Measurements from ENCODE around the genes TTYH3 and GNA12.

DNA sequence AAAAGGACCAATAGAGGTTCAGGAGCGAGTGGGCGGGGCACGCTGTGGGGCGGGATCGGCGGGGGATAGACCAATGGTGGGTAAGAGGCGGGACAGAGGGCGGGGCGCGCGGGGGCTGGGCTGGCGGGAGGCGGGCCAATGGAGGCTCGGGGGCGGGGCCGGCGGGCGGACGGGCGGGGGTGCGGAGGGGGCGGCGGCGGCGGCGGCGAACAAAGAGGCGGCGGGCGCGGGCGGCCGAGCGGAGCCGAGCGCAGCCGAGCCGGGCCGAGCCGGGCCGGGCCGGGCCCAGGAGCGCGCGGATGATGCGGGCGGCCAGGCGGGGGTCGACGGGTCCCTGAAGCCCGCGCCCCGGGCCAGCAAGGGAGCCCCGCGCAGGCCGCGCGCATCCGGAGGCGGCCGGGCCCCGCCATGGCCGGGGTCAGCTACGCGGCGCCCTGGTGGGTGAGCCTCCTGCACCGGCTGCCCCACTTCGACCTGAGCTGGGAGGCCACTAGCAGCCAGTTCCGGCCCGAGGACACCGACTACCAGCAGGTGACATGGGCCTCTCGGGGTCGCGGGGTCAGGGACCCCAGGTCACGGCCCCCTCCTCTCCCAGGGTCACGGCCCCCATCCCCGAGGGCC lies at the start of gene TTYH3:
TTYH3 (plus strand) TSS at position 239 of the 621 bp plus-strand sequence.
- PRO-cap: unidirectional peak, plus-strand start at position 212 of the sequence

GRCh38 chr7:2632519-2633720 lies 1.1 kb downstream of the TTYH3 start:
- PRO-cap: no peak

DNA sequence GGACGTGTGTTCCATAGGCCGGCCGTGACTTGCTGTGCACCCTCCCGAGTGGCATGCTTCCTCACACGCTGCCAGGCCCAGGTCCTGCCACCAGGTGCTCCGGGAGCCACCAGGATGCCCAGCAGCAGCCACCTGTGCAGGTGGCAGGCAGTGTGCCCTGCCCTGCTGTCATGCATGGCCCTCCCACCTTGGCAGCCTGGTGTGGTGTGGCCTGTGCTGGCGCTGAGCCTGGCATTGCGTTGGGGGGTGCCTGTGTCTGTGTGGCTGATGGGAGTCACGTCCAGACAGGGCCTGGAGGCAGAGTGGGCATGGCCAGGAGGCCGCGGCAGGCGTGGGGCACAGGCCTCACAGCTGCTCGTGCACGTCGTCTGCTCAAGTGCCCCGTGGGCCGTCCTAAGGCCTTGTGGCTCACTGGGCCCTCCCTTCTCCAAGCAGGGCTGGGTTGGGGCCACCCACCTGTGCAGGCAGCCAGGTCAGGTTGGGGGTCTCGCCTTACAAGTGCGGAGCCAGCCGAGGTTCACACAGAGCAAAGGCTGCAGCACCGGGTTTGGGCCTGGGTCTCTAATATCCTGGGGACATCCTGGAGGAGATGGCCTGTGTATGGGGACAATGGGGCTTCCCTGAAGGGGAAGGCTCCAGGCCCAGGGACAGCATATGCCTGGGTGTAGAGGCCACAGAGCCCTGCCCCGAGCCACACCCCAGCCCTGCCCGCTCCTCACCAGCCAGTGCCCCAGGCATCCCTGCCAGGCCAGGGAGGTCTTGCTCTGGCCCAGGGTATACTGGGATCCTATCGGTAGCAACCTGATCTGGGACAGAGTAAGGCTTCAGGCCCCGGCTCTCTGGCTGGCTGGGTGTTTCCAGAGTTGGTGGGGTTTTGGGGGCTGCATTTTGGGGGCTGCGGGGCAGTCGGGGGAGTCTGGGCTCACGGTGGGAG lies 8.9 kb downstream of the TTYH3 start:
- PRO-cap: no peak

- PRO-cap: no peak
These were observed 17.1 kb upstream of the AMZ1 start for GRCh38 chr7:2670757-2671381.

- PRO-cap: no peak
These were observed 46.1 kb downstream of the AMZ1 start for GRCh38 chr7:2733983-2734540.

GRCh38 chr7:2762205-2762946 lies 74.4 kb downstream of the AMZ1 start:
- PRO-cap: no peak

DNA sequence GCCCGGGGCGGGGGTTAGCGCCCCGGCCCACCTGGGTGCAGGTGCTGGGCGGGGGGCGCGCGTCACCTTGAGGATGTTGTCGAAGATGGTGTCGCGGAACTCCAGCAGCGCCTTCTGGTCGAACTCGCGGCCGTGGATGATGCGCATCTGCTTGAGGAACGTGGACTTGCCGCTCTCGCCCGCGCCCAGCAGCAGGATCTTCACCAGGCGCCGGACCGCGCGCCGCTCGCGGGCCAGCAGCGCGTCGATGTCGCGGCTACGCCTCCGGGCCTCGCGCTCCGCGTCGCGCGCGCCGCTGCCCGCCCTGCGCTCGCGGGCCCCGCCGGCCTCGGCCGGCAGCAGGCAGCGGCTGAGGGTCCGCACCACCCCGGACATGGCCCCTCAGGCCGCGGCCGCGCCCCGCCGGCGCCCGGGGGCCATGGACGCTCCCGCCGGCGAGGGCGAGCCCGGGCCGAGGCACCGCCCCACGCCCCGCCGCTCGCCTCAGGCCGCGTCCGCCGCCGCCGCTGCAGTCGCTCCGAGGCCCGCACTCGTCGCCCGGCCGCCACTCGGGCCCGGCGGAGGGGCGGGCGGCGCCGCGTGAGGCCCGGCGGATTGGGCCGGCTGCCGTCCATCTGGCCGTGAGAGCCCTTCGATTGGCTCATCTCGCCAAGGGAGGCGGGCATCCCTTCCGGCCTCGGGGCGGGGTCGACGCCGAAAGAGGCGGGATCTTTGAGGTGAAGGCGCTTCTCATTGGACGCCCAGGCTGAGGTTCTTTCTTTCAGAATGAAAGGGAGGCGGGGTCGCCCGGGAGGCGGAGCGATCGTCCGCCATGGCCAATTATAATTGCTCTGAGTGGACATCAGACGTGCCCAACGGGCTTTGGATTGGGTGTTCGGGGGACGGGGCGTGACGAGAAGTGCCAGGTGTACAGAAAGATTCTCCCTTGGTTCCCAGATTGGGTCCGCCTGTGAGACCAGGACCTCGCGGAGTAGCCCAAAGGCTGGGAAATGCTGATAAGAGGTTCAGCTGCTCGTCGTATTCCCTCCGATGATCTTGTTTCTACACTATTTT lies at the start of gene GNA12:
GNA12 (minus strand) TSS at position 522 of the 1,053 bp plus-strand sequence.
- PRO-cap: unidirectional peak, minus-strand start at position 506 of the sequence

- PRO-cap: no peak
These were observed 36.7 kb upstream of the GNA12 start for GRCh38 chr7:2880775-2881214.

DNA sequence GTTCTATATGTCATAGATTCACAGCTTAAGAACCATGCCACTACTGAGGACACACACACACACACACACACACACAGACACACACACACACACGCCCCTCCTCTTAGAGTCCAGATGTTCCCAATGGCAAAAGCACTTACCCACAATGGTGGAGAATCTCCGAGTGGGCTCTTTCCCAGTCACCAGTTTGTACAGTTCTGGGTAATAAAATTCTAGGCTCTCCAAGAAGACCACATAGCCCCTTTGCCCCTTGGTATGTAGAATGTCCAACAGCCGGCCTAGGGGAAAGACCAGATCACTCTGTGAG lies 98.0 kb downstream of the CARD11 start:
- PRO-cap: no peak

DNA sequence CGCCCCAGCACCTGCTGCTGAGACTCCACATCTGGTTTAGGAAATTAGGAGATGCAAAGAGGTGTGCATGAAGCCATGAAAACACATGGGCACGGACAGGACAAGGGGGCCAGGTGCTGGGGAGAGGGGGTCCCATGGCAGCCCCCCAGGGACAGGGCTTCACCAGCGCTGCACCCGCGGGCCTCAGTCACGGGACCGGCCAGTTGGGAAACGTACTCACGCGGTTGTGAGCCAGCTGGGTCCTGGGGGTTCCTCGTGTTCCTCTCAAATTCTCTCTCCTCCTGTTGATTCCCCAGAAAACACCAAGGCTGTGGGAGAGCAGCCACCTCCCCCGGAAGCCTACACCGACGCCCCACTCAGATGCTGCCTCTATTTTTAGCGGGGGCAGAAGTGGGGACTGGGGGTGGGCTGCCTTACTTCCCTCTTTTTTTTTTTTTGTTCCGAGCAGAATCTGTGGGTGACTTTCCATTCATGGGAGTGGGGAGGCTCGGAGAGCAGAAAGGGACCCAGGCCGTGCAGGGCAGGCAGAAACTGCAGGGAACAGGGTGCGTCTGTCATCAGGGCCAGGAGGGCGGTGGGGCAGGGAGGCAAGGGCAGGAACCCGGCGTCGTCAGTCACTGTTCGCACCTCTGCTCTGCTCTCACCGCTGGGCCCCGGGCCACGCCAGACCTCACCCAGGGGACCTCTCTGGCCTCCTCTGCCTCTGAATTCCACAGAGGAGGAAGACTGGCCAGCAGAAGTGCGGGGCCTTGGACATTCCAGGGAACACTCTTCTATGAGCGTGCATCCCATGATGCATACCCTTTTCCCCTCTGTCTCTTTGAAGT lies 63.2 kb downstream of the CARD11 start:
- PRO-cap: no peak

DNA sequence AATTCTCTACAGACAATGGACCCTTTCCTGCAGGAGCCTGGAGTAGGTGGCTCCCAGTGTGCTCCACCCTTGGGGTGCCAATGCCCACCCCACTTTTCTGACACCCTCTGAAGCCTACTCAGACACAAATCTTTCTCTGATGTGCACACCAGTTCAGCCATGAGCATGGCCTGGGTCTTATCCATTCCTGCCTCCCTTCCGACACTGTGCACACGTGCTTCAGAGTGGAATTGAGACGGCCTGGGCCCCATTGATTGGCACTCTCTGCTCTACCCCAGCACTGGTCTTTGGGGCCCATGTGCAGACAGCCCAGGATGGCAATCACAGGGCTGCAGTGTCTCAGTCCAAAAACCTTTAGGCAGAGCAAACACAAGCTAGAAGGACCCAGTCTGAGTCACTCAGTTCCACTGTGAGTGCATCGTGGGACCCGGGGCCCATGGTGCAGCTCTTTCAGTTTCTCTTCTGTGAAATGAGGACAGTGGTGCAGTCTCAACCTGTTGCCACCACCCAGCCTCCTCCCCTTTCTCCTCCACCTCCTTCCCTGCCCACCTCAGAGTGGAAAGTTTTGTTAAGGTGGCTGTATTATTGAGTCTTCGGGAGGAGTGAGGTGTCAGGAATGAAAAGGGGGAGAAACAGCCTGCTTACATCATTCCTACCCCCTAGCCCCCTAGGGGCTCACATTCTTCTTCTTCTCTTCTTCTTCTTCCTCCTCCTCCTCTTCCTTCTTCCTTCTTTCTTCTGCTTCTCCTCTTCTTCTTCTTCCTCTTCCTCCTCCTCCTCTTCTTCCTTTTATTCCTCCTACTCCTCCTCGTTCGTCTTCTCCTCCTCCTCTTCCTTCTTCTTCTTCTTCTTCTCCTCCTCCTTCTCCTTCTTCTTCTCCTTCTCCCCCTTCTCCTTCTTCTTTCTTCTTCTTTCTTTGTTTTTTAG lies 19.4 kb upstream of the CARD11 start:
- PRO-cap: no peak

DNA sequence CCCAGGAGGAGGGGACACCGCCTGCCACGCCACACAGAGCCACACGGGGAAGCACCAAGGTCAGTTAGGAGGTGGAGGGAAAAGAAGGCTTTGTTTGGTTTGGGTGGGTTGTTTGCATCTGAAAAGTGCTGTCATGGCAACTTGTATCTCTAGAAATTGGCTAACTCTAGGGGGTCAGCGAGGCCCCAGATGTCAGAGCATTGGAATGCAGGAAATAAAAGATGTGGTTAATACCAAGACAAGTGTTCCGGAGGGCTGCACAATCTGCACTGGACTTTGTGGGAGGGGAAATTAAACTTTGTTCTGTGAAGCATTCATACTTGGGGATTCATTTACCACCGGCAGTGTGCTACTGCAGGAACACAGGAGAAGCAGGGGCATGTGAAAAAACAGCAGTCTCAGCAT lies 106.3 kb upstream of the SDK1 start:
- PRO-cap: no peak

DNA sequence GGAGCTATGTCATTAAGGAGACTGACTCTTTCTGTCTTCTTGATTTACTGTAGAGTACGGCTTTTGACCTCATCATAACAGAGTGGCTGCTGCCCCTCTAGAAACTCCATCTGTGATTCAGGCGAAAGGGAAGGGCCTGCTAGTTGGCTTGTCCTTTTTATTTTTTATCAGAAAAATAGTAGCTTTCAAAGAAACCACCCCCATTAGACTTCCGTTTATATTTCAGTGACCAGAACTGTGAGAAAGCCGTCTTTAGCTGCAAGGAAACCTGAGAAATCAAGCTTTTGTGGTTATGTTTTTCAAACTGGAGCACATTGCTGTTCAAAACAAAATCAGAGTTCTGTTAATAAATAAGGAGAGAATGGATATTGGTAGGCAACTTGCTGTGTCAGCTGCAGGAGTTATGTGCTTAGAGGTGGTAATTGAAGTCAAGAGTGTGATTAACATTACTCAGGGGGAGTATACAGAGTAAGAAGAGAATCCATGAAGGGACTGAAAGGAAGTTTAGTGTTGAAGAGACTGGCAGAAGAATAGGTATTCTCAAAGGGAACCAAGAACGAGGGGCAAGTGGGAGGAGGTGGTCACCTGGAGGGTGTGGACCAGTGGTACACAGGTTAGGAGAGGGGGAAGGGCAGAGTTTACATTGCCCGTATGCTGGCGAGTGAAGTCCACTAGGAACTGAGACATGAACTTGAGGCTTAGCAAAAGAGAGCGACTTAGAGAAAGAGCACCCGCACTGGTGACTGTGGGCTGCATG lies 79.8 kb downstream of the SDK1 start:
- PRO-cap: no peak

- PRO-cap: no peak
These were observed 670.9 kb upstream of the FOXK1 start for GRCh38 chr7:4011071-4011787.

DNA sequence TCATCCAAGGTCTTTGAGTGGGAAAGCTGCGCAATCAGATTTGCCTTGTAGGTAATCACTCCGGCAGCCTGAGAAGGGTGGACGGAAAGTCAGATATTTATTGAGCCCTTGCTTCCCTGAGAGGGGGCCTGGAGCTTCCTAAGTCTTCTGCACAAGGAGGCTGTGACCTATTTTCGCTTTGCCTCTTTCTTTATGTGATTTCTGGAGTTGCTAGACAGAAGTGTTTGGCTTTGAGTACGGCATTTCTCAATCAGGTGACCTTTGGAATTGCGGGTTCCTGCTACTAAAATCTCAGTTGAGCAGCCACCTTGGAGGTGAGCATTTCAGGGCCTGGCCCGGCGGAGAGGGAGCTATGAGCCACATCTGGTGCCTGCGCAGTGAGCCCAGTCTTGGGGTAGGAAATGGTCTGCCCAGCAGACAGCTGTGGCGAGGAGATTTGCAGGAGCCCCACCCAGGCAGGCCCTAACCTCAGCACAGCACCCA lies 548.0 kb upstream of the FOXK1 start:
- PRO-cap: no peak

GRCh38 chr7:4238755-4239074 lies 443.4 kb upstream of the FOXK1 start:
- PRO-cap: no peak

GRCh38 chr7:4434052-4434727 lies 247.9 kb upstream of the FOXK1 start:
- PRO-cap: no peak

GRCh38 chr7:4631623-4632271 lies 50.3 kb upstream of the FOXK1 start:
- PRO-cap: no peak

DNA sequence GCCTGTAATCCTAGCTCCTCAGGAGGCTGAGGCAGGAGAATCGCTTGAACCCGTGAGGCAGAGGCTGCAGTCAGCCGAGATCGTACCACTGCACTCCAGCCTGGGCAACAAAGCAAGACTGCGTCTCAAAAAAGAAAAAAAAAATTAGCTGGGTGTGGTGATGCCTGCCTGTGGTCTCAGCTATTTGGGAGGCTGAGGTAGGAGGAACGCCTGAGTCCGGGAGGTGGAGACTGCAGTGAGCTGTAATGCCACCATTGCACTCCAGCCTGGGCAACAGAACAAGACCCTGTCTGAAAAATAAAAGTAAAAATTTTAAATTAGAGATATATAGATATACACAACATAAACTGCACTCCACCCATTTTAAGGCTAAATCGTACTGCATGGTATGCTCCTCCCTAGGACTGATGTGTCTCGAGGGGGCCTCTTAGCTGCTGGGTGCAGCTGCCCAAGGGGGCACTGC lies 41.0 kb upstream of the FOXK1 start:
- PRO-cap: no peak

GRCh38 chr7:4641546-4642465 lies 40.3 kb upstream of the FOXK1 start:
- PRO-cap: no peak

Data from mesothelial cell of epicardium (in vitro differentiated cells).